Retinal pigment epithelial cell (primary cell): ENCODE results near the genes FAM131C and CPLANE2.

- RRBS = no CpG with 5 or more reads among the region's 8 CpGs
Observed at GRCh38 chr1:15849027-15849219, 1.4 kb downstream of the SPEN start.

- RRBS = no CpG with 5 or more reads among the region's 15 CpGs
Observed at GRCh38 chr1:15872688-15873174, 25.2 kb downstream of the SPEN start.

DNA sequence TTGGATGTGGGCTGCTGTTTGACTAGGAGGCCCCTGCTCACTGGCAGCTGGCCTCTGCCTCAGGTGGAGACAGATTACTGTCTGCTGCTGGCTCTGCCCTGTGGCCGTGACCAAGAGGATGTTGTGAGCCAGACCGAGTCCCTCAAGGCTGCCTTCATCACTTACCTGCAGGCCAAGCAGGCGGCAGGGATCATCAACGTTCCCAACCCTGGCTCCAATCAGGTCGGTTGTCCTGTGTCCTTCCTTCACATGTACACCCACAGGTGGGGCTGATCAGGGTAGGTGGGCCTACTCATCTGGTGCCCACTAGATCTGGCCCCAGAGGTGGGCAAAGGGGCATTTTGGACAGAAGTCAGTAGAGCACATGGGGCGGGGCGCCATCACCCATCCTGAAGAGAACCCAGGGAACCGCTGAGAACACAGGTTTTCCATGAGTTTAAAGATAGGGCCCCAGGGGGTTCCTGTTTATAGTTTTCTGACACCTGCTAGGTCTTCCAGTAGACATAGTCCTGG, 37.2 kb downstream of the ZBTB17 start:
- RRBS = no CpG with 5 or more reads among the region's 8 CpGs

GRCh38 chr1:15941981-15942755, 33.7 kb downstream of the ZBTB17 start:
- RRBS = 92% methylated on average over 4 of the region's 34 CpGs

DNA sequence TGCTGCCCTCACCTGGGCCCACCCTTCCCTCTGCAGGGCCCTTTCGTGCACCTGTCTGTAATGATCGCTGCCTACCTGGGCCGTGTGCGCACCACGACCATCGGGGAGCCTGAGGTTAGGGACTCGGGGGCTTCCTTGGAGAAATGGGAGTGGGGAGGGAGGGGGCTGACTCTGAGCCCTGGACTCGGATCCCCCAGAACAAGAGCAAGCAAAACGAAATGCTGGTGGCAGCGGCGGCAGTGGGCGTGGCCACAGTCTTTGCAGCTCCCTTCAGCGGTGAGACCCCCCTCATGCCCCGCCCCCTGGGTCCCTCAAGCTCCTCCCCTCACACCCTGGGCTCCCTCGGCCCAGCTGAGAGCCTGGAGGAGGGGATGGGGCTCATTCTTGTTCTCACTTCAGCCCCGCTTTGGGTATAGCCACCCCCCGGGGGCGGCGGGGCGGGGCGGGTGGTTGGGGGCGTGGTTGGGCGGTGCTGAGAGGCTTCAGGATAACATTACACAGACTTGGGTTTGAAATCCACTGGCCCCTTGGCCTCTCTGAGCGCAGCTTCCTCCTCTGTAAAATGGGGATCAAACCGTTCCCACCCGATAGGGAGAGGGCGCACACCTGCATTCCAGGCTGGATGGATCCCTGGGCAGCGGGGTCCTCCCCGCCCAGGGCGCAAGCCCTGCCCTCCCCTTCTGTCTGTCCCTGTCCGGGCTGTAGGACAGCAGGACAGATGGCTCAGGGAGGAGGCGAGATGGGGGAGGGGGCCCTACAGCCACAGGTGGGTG, 4.8 kb downstream of the CLCNKA start:
- RRBS = no CpG with 5 or more reads among the region's 32 CpGs

DNA sequence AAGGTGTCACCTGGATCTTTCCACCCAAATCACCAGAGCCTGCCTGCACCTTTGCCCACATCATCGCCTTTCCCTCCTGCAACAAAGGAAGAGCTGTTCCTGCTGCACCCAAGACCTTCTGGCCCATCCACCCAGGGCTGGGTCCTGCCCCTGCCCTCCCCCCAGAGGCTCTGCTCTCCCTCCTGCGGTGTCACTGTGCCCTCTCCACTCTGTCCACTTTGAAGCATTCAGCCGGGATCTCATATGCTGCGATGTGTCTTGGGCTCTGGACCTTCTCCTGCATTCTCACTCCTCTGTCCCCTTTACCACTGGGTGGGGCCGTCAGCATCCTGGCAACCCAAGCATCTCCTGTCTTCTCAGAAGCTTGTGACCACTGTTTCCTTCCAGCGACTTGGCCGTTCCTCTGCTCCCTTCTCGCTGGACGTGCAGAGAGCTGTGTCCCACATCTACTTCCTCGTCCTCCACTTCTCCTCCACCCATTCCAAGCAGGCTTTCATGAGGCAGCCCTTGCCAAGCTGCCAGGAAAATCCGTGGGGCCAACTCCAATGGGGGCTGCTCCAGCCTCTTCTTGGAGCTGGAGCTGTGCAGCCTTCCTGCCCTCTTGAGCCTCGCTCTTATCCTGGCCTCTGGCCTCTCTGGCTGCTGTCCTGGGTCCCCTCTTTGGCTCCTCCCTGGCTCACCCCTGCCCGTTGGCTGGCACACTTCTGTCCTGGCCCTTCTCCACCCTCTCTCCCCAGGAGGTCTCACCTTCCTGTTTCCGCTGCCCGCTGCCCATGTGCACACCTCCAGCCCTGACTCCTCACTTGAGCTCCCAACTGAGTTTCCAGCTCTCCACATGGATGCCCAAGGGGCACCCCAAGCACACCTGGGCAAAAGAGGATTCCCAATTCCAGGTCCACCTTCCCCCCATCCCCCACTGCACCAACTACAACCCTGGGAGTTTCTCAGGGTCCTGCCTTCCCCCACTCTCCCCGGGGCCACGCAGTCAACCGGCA, 8.8 kb downstream of the FAM131C start:
- RRBS = no CpG with 5 or more reads among the region's 18 CpGs

DNA sequence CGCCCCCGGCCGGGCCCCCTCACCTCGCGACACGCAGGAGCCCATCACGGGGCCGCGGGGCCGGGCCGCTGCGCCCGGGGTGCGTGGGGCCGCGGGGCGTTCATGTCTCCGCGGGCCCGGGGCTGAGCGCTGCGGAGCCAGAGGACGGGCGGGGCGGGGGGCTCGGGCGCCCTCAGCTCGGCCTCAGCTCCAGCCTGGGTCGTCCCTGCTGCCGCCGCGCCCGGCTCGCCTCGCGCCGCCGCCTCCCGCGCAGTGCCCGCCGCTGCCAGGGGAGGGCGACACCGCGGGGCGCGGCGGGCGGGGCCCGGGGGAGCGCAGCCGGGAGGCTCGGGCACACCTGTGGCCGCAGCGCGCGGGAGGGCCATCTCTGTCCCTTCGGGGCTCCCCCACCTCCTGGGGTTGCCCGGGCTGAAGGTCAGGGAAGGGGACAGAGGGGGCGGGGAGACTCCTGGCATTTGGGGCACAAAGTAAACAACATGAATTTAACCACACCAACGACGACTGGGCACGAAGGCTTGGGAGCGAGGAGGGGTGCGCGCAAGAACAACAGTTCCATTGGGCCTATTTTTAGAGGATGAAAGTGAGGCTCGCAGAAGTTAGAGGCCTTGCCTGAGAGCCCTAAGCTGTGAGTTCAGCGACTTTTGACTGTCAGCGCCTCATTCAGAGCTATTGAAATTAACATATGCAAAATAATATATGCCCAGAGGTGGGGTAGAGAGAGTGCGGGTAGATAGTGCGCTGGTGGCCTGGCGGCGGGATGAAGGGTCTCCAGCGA, at the start of gene FAM131C:
Gene FAM131C (minus strand): TSS at position 254 of the 775 bp plus-strand sequence.
- RRBS = under 1% methylated on average over 48 of the region's 74 CpGs

- RRBS = 80% methylated on average over 3 of the region's 20 CpGs
Observed at GRCh38 chr1:16076549-16077251, 3.2 kb upstream of the FAM131C start.

GRCh38 chr1:16112035-16112470, 38.6 kb upstream of the FAM131C start:
- RRBS = no CpG with 5 or more reads among the region's 10 CpGs

DNA sequence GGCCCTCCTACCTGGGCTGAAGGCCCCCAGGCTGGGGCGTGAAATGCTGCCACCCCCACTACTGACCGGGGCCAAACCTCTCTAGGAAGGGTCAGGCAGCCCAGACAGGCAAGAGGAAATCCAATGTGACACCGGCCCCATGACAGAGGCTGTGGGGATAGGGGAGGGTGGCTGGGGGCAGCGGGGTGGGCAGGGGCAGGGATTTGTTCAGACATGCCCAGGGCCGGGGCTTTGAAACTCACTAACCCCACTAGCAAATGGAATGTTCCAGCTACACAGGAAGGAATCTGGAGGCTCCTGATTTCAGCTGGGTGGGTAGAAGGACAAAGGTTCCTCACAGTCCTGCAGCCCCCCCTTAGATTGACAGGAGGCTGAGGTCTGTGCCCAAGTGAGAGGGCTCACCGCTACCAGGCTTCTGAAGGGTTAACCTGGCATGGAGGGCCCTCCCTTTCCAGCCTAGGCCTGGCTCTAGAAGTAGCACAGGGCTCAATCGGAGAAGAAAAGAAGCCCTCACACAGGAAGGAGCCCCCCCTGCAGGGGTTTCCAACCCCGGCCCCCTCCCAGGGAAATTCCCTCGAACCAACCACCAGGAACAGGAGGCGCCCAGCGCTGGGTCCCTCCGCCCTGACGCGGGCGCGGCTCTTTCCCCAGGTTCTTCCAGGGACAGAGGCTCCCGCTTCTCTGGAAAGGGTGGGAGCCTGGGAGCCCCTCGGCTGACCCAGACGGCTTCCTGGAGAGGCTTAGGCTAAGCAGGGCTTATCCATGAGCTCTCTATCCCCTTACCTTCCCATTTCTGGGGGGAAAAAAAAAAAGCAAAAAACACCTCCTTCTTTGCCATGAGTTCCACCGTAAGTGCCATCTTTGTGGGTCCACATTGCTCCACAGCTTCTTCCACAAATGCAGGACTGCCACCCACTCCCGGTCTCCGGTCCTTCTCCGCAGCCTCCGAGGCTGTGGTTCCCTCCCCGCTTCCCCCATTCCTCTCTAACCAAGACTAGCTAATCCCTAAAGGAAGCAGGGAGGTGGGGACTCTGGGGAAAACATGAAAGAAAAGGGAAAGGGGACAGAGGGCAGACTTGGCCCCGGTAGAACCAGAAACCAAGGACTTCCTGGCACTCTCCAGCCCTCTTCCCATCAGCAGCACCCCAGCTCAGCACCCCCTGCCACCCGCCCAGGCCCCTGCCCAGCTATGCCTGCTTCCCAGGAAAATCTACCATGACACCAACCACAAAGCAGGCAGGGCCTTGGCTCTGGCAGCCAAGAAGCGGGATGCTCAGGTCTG, 3.1 kb downstream of the EPHA2 start:
- RRBS = 22% methylated on average over 4 of the region's 28 CpGs

- RRBS = no CpG with 5 or more reads among the region's 21 CpGs
Observed at GRCh38 chr1:16158668-16159471, 3.0 kb upstream of the EPHA2 start.

DNA sequence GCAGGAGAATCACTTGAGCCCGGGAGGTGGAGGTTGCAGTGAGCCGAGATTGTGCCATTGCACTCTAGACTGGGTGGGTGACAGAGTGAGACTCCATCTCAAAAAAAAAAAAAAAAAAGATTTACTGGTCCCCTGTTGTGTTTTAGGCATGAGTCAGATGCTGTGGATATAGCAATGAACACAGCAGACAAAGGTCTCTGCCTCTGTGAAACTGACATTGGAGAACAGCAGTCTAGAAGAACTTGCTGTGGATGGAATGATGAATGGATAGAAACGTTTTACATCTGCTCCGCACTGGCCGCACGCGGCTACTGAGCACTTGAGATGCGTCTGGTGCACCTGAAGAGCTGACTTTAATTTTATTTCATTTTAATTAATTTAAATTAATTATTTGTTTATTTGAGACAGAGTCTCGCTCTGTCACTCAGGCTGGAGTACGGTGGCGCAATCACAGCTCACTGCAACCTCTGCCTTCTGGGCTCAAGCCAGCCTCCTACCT, 24.5 kb upstream of the EPHA2 start:
- RRBS = no CpG with 5 or more reads among the region's 11 CpGs

DNA sequence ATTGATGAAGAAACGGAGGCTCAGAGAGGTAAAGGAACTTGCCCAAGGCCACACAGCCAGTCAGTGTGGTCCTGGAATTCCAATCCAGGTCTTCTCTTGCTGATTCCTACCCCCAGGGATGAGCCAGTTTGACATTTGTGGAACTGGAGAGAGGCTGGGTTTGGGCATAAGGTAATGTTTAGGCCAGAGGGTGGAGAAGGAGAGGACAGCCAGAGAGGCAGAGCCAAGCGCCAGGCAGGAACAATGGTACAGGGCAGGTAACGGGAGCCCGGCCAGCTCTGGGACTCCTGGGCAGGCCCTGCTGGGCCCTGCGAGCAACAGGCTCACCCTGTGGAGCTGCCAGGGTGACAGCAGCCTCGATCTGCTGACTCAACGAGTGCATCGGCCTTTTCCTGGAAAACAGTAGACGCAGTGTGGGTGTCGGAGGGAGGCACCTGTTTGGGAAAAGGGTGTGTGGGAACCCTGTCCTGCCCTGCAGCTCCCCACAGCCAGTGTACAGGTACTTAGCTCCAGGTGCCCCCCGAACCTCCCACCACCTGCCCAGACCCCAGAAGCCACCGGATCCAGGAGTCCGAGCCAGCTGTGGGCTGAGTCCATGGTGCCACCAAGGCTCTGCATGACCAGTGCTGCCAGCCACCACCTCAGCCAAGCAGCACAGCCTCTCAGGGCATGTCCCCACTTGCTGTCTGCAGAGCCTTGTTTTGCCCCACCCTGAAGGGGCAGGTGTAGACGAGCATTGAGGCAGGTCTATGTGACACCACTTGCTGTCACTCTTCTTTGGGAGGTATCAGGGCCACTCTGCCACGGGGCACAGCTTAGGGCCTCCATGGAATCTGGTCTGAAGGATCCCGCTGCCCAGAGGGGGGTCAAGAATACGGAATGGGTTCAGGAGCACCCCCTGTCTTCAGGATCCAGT, 28.1 kb downstream of the ARHGEF19 start:
- RRBS = no CpG with 5 or more reads among the region's 17 CpGs

- RRBS = 71% methylated on average over 3 of the region's 41 CpGs
Observed at GRCh38 chr1:16207375-16208058, 4.9 kb downstream of the ARHGEF19 start.

- RRBS = 3% methylated on average over 15 of the region's 46 CpGs
Observed at GRCh38 chr1:16226639-16227256, 10.2 kb downstream of the CPLANE2 start.

- RRBS = no CpG with 5 or more reads among the region's 24 CpGs
Observed at GRCh38 chr1:16228252-16228912, 8.6 kb downstream of the CPLANE2 start.

DNA sequence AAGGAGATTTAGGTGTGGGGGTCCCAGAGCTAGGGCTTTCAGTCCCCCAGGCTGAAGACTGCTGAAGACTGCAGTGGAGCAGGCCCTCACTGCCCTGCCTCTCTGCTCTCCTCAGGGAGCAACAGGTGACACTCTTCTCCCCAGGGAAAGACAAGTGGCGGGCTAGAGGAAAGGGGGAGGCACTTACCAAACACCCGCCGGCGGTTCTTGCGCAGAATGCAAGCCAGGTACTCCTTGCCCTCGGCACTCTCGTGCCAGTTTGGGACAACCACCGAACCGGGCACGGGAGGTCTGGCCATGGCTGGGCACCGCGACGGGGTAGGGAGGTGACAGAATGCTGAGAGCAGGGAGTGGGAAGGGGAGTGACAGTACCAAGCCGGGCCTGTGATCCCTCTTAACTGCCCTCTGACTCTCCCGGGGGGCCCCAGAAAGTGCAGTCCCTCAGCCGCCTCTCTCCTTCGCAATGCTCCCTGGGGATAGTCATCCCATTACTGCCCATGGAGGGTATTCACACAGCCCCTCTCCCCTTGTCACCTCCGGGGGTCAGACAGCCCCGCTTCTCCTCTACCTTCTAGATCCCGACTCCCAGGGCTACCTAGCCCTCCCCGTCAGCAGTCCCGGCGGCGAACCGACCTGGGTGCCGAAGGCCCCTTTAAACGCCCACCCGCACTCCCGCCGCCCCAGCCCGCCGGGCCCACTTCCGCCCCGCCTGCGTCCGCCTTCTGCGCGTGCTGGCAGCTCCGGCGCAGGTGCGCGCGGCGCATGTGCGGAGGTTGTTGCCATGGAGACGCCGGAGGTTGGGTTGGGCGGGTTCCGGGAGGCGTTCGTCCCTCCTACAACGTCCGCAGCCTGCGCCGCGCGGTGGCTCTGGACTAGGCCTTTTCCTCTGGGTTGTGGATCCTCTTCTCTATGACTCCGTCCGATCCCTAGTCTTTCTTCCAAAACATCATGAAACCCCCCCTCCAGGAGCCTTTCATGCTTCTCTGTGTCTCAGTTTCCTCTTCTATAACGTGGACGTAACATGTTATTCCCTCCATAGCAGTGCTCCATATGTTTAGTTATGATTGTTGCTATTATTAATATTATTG, at the start of gene CPLANE2:
Gene CPLANE2 (minus strand): TSS at position 740 of the 1,088 bp plus-strand sequence.
- RRBS = 1% methylated on average over 40 of the region's 61 CpGs

DNA sequence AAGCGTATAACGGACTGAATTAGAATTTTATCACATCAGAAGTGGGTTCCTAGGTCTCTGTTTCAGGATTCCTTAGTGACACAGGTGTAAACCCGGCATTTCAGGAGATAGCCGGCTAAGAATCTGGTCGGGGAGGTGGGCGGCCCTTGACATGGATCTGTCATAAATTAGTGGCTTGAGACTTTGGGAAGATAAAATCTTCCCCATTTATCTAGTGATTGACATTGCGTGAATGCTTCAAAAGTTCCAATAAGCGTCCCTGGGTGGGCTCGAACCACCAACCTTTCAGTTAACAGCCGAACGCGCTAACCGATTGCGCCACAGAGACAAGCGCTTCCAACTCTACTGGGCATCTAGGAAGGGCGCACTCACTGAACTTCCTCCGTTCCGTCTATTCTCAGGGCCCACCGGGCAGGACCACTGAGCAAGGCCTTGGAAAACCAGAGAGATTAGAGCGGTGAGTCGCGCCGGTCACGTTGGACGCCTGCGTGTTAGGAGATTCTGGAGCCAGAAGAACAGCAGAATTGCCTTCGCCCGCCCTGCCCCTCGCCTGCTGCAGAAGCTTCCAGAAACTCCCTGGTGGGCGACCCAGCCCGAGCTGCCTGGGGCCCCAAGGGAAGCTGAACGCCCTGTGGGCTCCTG, 79.9 kb downstream of the NECAP2 start:
- RRBS = 1% methylated on average over 1 of the region's 32 CpGs

DNA sequence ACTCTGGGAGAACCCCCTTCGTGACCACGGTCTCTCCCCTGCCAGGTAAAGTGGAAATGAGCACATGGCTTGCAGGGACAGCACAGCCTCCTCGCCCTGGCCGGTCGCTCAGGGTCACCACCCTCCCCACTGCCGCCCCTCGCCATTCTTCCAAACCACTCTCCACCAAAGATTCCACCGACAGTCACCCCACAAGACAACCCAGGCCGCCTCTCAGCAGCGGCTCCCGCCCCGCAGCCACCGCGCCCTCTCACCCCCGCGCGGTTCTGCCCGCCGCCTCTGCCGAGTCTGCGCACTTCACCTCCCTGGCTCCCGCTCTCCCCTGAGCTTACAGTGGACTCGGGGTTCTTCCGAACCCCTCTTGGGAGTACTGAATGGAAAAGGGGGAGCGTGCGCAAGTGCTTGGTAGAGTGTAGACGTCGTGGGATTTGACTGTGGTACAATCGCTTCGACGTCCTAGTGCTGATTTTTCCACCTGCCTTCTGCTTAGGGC, 93.7 kb downstream of the NECAP2 start:
- RRBS = no CpG with 5 or more reads among the region's 31 CpGs

DNA sequence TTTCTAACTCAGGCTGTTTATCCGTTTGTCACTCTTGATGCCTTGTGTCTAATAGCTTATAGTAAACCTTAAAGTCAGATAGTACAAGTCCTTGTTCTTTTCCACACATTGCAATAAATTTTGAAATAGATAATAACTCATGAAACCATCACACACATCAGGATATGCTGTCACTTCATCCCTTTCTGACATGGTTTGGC, 186.4 kb upstream of the CROCC start:
- RRBS = no CpG with 5 or more reads among the region's 1 CpG